Camera-type eye (tissue), 1 donor: ENCODE measurements around a stretch of chr5.

- RAMPAGE, long total RNA, result no peak
Observed at GRCh38 chr5:86570086-86570634, 47.6 kb upstream of the COX7C start.

GRCh38 chr5:86622161-86623388, 4.8 kb downstream of the COX7C start:
- RAMPAGE, long total RNA, result no peak

DNA sequence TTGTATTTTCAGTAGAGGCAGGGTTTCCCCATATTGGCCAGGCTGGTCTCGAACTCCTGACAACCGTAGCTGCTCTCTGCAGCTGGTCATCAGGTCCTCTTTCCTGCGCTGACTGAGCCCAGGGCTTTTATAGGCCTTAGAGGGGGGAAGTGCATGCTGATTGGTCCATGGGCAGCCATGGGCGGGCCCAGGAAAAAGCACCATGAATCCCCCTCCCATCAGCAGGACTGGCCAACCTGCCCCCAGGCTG, 16.2 kb upstream of the RASA1 start:
- RAMPAGE, long total RNA, result no peak

DNA sequence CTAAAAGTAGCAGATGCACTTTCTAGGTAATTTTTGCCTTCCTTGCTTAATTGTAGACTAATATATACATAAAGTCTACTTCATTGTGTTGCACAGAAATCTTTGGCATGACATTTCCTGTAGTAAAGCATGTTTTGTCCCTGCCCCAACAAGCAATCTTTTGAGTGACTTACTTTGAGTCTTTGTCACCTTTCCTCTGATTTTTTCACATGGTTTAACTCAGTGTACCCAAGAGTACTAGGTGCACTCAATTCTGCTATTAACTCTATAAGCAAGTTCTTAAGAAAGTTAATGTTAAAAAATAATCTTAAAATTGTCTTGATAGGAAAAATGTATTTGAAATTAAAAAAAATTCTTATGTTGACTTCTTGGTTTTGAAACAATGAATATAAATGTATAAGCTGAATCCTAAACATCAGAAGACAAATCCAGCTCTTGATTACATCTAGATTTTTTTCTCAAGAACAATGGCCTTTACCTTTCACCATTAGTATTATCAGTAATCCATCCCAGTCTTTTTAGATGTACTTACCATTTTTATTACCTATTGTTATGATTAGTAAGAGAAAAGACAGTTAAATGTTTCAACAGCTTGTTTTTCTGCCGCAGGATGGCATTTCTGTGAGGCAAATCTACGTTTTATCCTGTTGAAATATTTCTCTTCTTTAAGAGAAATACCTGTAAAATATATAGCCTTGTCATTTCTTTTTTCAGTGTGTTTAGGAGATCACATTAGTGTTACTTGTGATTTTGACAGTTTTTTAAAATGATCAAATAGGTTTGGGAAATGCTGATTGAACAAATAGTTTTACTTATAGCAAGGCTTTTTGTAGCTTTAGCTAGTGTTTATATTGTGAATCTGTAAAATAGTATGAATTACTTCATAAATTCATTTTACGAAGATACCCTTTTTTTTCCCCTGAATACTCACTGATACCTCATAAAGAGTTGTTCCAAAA, 48.9 kb downstream of the CCNH start:
- RAMPAGE, long total RNA, result no peak

- RAMPAGE, long total RNA, result no peak
Observed at GRCh38 chr5:87389387-87390558, 23.0 kb downstream of the CCNH start.

DNA sequence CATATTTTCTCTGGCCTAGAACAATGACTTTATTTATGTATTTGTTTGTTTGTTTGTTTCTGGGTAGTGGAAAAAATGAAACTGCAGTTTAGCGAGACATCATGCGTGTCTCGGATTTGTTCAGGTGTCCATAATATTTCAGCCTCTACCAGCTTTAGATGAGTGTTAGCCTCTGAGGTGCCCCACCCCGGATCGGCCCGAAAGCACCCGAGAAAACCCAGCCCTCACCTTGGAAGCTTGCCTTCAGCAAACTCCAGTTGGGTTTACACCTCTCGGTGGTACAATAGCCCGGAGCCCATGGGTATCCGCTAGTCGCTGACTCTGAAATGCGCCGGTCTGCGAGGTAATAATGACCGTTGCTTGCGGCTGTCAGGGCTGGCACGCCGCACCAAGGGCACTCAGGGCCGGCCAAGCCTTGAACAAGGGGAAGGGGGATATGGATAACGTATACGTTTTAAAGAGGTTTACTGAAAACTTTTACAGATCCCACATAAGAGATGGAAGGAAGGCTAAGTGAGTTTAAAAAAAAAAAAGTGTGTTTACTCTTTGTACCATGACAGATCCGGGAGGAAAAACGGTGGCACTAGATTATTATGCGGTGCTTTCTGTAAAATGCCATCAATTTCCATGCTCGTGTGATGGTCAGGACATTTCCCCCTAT, 124.4 kb downstream of the TMEM161B start:
- RAMPAGE, long total RNA, result no peak

DNA sequence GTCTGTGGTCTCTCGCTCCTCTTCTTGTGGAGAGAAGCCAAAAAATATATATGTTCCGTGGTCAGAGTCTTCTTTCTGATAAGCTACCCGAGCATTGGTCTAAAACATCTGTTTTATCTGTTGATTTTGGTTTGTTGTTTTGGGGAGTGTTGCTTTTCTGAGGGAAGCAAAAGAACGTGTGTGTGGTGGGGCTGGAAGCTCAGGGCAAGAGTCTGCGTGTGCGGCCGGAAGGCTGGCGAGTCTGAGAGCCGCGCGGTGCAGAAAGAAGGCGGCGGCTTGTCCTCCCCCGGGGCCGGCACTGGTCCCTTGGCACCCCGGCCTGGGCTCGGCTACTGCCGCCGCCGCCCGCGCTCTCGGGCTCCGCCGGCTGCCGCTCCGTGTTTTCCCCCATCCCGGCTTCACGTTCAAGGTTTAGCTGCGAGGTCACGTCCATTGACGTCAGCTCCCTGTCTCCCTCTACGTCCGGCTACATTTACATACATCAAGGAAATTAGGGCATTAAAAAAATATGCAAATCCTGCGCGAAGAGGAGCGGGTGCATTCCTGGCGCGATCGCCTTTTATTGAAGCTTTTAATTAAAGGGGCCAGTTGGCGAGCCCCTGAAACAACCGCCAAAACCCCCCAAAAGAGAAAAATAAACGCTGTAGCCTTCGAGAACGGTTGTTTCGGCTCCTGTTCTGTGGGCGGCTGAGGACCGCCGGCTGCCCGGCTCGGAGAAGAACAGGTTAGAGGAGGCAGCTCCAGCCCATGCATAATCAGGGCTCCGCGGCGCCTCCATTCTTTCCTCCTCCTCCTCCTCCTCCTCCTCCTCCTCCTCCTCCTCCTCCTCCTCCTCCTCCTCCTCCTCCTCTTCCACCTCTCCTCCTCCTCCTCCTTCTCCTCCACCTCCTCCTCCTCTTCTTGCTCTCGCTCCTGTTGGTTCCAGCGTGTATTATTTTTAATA, 207.2 kb downstream of the MEF2C start:
- RAMPAGE, long total RNA, result no peak

- RAMPAGE, long total RNA, result no peak
Observed at GRCh38 chr5:88734956-88735569, 147.9 kb downstream of the MEF2C start.

DNA sequence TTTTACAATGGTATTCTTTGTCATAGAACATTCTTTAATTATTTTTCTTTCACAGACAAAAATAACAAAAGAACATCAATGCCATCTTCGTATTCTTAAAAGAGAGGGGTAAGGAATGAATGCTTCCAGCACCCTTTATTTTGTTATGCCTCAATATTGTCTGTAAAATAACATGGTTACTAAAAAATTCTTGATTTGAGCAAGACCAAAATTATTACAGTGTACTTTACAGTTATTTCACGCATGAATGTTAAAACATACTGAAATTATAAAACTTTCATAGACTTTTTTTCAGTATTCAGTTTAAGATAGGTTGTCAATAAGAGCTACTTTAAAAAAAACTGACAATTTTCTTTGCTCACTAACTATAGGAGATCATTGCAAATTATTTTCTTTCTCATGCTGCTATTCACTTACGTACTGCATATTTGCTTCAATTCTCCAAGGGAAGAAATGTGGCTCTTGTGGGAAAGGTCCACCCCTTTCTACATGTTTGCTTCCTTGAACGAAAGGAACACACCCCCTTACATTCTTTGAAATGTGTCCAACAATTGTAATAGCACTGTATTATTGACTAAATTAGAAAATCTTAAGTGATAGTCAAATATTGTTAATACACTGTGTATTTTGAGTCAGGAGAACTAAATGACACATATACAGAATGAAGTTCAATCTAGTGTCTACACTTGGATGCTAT, 5.3 kb downstream of the MEF2C start:
- RAMPAGE, long total RNA, result no peak

DNA sequence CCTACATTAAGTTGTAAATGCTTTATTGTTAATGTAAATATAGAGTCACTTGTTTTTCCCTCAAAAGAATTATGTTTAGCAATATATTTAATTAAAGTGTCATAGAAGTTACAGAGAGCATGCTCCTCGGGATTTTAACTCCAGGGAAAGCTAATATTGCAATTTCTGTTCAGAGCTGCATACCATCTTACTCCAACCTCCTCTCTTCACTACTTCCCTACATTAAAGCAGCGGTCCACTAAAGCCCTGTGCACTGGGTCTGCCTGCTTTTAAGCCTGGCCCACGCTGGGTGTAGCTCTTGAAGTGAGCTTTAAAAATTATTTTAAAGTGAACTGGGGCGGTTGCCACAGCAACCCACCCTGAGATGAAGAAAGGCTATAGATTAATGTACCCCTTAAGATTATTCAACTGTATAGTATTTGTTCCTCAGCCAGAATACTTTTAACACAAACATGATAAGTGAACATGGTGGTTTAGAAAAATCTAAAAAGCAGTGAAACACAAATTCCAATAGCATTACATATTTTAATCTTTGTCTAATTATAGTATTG, 3.8 kb upstream of the MEF2C start:
- RAMPAGE, long total RNA, result no peak

GRCh38 chr5:90506136-90506754, 23.1 kb downstream of the LYSMD3 start:
- RAMPAGE, long total RNA, result no peak

DNA sequence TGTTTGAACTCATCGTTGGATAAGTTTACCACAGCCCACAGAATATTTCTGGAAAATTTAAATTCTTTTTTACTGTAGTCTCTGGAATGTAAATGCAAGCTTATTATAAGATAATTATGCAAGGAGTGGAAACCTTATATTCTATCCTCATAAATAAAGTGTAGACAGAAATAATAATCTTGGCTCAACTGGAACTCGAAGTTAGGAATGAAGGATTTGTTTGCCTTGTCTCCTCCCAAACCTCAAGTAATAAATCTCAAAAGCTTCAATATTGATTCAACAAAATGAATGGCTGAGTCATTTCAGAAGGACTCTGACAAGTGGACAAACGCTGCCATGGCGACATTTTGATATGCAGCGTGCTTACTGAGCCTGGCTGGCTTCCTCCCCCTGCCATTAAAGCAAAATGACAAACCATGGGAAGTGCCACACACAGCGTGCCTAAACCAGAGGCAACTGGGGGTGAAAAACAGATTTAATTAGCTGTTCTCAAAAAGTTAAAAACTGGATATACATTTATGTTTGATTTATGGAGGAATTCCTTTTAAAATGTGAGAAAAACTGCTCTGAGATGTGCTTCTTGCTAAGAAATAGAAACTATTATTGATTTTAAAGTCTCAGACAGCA, 10.5 kb upstream of the ADGRV1 start:
- RAMPAGE, long total RNA, result no peak

GRCh38 chr5:90872862-90873514, 314.4 kb downstream of the ADGRV1 start:
- RAMPAGE, long total RNA, result no peak

DNA sequence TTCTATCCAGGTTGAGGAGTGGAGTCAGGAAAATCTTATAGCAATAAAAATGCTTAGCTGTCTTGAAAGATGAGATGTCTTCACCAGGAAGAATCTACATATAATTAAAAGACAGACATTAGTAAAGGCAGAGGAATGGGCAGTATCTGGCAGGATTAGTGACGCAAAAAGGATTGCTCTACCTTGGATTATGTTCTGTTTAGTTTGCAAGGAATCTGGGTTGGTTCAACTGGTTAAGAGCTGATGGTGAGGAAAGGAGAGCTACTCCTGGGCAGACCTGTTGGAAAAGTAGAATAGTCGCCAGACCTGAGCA, 318.4 kb downstream of the ADGRV1 start:
- RAMPAGE, long total RNA, result no peak

DNA sequence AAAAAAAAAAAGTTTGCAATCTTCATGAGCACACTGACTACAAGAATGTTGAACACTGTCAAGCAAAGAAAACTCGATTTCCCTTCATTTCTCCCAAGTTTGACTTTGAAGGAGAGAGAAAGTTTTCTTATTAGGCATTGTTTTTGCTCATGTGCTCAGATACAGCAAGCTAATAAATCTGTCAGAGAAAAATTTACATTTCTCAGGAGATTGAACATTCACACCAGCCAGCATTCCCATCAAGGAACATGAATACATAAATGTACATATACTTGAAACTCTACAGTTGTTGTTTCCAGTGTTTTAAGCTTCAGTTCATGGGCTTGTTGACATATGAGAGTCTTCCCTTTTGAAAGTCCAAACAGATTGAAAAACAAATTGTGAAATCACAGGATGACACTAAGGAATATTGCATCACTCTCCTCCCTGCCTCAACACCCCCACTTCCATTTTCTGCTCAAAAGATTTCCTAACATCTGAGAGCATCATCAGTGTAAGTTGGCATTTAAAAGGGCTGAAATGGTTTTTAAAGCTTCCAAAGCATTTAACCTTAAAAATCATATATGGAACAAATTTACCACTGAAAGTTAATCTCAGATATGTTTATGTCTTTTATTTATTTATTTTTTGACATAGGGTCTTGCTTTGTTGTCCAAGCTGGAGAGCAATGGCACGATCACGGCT, 81.7 kb downstream of the ARRDC3 start:
- RAMPAGE, long total RNA, result no peak

- RAMPAGE, long total RNA, result no peak
Observed at GRCh38 chr5:91332330-91332747, 50.8 kb downstream of the ARRDC3 start.

GRCh38 chr5:91371036-91371677, 12.0 kb downstream of the ARRDC3 start:
- RAMPAGE, long total RNA, result no peak

DNA sequence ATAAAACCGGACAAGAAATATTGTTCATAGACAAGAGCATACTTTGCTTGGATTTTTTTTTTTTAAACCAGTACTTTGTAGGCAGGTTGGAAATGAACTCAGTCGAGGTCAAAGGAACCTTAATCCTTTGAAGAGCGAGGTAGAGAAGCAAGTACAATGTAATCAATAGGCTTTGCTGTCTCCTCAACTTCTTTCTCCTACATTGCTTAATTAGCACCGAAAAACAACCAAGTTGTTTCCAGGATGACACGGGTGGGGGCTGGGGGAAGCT, 683 bp upstream of the ARRDC3 start:
- RAMPAGE, long total RNA, result no peak

DNA sequence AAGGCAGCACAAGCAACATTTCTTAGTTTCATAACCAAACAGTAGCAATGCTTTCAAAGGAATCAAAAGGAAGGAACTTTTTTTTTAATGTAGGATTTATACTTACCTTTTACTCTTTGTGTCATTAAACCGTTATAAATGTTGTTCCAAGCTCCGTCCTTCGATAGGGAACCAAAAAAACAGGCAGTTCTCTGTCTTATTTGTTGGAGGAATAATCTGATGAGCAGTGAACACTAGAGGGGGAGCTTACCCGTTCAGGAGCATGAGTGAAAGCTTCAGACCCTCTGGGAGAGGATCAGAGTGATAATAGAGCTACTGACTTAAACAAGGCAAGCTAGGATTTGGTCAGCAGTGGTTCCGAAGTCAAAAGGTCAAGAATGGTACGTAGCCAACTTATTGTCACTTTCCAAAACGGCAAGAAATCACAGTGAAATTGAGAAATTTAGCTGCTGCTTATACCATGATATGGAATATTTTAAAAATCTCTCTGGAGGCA, 895.0 kb upstream of the NR2F1 start:
- RAMPAGE, long total RNA, result no peak

- RAMPAGE, long total RNA, result no peak
Observed at GRCh38 chr5:93569841-93570108, 13.2 kb upstream of the NR2F1 start.